H9 (cell line): ENCODE measurements around a stretch of chr1.

DNA sequence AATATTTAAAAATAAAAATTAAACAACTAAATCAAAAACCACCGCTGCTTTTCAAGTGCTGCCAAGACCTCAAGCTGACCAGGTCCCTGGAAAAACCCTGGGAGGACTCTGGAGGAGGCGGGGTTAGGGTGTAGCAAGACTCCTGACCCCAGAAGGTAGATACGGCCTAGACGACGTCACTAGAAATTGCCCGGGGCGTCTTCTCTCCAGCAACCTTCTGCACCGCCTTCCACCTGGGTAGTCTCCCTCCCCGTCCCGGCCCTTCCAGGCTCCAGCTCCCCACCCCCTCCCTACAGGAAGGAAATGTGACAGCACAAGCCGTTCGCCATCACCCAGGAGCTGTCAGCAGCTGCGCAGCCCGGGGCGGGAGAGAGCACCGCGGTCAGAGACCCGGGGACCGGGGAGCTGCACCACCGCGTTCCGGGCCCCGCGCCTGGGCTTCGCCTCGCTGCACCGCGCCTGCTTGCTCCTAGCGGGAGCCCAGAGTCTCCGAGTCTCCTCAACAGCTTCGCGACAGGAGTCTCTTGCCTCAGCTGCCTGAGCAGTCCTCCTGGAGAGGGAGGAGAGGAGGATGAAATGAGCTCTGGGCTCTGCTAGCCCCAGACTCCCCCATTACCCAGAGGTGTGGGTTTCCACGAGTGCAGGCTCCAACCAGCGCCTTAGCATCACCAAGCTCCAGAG, 20.1 kb downstream of the SERTAD4 start:
- PRO-cap = bidirectional peak, plus-strand start at position 198 of the sequence, minus-strand start at position 110 of the sequence; bidirectional peak, plus-strand start at position 342 of the sequence, minus-strand start at position 244 of the sequence

- PRO-cap = no peak
These were observed 34.2 kb downstream of the HHAT start for GRCh38 chr1:210363007-210363206.

GRCh38 chr1:210446449-210446838, 117.7 kb downstream of the HHAT start:
- PRO-cap = bidirectional peak, plus-strand start at chr1:210446650, minus-strand start at chr1:210446526

DNA sequence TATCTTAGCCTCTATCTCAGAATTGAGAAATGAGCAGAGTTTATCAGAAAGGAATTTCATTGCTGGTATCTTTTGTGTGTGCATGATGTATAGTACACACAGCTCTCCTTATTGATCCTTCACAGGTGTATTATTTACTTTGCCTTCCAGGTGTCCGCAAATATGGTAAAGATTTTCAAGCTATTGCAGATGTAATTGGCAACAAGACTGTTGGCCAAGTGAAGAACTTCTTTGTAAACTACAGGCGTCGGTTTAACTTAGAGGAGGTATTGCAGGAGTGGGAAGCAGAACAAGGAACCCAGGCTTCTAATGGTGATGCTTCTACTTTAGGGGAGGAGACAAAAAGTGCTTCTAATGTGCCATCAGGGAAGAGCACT, 14.1 kb upstream of the TRAF5 start:
- PRO-cap = no peak

- PRO-cap = no peak
These were observed 18.4 kb downstream of the SLC30A1 start for GRCh38 chr1:211560610-211560967.

GRCh38 chr1:211574726-211575249, 4.2 kb downstream of the SLC30A1 start:
- PRO-cap = no peak

DNA sequence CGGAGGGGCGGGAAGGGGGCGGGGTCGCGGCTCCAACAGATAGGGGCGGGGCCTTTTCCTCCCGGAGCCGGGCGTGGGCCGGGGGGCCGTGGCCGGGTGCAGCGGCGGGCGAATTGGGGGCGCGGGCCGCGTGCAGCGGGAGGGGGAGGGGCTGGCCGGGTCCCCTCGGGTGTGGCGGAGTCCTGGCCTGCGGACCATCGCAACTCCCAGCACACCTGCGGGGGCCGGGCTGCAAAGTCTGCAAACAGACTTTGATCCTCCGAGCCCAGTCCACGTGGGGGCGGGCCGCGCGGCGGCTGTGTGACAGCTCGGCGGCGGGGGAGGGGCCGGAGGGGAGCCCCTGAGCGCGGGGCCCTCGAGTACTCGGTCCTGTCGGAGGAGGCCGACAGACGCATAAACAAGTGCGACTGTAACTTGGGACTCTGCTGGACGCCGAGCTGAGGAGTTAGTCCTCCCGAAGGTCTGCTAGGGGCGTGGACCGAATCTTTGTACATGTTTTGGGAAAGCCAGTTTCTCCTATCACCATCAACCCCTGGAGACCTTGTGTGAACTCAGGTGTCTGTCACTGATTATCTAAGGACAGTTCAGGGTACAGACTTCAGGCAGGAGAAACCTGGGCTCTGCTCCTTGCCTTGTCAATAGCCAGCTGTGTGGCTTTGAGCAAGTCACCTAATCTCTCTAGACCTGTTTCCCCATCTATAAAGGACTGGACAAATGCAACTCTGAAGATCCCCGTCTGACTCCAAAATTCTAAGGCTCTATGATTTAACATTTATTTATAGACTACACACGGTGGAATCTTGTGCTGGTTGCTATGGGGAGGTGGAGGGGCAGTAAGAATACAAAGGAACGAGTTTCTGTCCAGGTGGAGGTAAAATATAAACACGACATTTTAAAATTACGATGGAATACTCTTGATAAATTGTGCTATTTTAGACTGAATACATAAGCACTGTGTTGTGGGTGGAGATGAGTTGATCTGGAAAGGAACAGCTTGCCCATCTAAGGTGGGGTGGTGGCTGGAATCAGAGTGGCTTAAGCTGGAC, 717 bp upstream of the SLC30A1 start:
- PRO-cap = bidirectional peak, plus-strand start at position 141 of the sequence, minus-strand start outside the sequence; bidirectional peak, plus-strand start at position 435 of the sequence, minus-strand start at position 391 of the sequence

- PRO-cap = no peak
These were observed 71.0 kb upstream of the NEK2 start for GRCh38 chr1:211746431-211746776.

- PRO-cap = no peak
These were observed 116.6 kb downstream of the DTL start for GRCh38 chr1:212152109-212152659.

- PRO-cap = no peak
These were observed 11.5 kb downstream of the NENF start for GRCh38 chr1:212444289-212444549.

DNA sequence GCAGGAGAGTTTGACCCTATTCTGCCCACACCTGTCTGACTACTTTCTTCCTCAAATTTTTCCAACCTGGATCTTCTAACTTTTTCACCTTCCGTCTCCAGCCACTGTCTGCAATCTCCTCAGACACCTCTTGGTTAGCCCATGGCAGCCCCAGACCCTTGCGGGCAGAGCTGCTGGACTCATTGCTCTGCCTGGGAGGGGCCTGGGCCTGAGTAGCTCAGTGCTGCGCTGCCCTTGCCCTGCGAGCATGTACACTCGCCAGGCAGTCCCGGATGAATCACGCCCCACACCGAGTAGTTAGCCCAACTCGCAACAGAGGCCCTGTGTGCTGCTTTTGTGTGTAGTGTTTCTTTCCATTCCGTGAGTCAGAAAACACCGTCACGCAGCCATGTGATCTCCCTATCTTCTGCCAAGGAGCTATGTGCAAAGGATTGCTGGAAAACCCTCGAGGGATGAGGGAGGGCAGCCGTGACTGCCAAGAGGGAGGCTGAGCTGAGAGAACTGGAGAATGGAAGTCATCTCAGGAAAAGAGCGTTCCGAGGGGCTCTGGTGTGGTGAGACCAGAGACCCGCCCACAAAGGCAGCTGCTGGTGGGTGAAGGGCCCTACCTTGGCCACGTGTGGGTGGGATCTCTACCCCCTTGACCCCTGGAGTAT, 37.3 kb downstream of the NENF start:
- PRO-cap = no peak

DNA sequence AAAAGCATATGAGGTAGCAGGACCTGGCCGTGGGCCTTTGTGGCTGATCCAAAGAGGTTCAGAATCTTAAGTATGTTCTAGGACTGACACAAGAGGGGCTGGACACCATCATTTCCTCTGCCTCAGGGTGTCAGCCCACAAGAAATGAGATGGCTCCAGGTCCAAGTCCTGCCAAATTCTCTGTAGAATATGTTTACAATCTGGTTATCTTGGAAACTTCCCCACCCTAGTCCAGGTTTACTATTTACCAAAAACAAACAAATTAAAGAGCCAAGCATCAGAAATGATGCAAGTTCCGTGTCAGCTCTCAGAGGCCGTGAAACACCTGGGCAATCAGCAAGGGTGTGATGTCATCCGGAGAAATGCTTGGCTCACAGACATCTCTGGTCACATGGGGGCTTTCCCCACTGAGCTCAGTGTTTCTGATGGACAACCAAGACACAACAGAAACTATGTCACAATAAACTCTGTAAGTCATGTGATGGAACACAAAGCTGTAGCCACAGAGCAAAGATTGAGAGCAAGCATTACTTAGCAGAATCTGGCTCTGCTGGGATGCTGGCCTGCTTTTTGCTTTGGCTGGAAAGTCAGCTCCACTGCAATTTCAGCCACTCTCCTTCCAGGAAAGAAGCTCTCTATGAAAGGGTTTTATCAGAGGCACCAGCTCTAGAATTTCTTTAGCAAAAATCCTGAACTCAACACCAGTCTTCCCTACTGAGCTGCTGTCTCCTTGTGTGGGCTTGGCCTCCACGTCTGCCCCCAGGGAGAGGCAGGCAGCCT, 55.8 kb downstream of the NENF start:
- PRO-cap = no peak

DNA sequence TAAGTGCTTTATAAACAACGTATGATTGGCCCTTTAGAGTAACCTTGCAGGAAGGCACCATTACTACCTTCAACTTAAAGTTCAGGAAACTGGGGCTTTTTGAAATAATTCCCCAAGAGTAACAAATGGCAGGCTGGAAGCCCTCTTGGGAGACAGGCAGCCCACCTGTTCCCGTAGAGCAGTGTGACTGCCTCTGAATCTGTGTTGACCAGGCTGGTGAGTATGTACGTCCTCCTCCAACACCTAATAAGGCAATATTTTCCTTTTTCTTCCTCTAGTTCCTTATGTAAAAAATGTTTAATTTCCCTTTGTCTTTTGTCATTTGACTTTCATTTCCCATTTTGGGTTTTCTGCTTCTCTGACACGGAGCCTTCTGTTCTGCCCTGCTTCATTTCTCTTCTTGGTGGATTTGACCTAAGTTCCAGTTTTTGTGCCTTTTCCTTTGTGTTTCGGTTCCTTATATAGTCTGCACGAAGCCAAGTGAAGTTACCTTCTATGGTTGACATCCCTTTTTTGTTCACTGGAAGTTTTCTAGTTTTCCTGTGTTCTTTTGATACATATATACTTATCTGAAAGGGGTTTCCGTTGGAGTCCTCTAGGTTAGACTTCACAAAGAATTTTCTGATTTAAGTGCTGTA, 65.8 kb upstream of the ATF3 start:
- PRO-cap = no peak

DNA sequence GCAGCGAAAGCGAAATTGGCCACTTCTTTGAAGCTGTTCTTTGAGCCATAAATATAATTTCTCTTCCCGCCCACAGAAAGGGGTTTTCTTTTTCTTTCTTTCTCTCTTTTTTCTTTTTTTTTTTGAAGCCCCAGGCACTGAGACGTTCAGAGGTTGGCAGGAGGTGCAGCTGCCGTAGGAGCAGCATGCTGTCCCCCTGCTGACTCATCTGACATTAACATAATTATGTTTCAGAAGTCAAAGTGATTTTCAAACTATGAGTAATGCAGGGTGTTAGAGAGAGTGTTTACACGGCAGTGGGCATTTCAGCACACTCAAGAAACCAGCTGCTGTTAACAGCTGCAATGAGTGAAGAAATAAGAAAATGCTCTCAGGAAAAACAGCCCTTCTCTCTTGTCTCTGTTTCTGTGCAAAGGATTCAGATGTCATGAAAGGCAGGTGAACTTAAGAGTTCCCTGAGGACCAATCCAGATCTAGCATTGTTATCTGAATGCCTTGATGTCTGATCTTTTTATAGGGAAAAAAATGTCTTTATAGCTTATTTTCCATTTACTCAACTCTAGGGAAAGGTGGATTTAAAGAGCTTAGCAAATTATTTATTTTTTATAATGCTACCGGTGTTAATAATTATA, 41.4 kb upstream of the ATF3 start:
- PRO-cap = no peak

DNA sequence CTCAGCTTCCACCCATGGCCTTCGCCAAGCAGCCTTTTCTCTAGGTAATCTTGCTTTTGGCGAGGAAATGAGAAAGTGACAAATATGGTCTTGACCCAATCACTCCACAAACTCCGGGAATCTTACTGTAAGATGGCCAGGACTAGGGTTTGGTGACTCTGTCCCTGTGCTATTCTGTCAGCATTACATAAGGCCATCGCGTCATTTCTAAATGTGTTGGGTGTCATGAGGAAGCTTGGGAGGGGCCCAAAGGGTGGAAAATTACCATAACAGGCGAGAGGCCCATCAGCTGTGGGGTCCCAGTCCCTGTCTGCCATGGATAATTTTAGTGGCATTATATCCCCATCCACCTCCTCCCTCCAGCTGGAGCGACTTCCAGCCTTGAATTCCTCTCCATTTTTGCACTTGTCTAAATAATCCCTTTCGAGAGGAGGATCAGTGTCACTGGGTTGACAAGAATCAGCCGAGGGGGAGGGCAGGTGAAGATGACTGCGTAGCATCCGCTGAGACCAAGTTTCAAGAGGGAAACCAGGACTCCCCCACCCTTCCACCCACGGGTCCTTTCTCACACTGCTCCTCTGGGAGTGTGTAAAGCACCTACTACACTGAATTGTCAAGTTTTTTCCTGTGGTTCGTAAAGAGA, 29.0 kb downstream of the VASH2 start:
- PRO-cap = no peak

DNA sequence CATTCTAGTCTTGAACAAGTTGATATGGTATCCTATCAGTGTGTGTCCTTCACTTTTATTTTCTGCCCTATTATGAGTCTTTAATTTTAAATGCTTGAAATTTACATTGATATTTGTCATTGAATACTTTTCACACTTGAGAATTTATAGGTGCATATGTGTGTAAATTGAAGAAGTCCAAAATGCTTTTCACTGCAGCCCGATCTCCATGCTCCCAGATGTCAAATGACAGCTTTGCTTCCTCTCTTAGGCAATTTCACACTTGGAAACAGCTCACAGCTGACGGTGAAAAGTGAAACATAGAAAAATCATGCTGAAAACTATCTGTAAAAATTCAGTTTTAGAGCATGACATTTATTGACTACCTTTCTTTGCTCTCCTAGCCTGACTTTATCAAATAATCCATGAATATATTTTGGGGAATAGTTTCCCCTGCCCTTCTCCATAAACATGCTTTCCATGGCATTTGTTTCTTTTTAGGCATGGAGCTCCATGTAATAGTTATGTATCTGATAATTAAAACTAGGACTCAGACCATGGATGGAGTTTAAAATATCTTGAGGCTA, 196.0 kb downstream of the RPS6KC1 start:
- PRO-cap = no peak

DNA sequence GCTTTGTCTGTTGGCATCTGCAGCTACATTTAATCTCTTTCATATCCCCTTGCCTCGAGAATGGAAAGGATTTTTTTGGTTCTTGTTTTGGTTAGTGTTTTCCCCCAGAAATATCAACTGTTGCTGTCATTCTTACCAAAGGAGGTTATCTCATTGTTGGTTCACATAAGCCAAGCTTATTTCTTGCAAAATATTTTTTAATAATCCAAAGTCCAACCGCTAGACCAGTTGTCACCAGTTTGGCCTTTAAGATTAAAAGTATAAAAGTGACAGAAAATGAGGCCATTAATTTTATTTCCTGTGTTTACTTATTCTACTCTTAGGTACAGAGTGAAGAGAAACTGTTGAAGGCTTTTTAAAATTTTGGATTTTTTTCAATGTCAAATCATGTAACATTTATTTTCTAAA, 66.4 kb upstream of the PROX1 start:
- PRO-cap = no peak

- PRO-cap = no peak
These were observed 6.5 kb upstream of the PROX1 start for GRCh38 chr1:213981208-213981746.

DNA sequence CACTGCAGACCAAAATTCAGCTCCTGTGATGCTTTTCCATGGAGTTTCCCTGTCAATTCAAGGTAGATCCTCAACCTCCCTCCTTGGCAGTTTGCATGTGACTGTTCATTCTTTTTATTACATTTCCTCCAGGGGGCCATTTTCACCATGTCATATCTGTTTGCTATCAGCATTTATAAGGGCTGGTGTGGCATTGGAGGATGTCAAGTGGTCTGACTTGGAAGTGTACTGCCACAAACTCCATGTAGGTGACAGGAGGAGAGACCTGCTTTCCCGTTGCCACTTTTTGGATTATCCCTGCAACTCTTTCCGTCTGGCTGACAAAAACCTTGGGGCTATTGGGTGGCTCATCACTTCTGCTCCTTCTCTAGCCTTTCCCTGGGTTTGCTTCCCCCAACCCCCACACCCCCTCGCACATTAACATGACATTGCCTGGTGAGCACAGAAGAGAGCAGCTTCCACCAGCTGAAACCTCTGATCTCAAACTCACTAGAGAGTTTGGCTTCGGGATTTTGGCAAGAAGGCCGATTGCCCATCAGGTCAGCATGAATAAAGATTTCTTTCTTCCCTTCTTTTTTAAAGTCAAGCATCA, 39.1 kb downstream of the PROX1 start:
- PRO-cap = bidirectional peak, plus-strand start at position 489 of the sequence, minus-strand start at position 340 of the sequence

DNA sequence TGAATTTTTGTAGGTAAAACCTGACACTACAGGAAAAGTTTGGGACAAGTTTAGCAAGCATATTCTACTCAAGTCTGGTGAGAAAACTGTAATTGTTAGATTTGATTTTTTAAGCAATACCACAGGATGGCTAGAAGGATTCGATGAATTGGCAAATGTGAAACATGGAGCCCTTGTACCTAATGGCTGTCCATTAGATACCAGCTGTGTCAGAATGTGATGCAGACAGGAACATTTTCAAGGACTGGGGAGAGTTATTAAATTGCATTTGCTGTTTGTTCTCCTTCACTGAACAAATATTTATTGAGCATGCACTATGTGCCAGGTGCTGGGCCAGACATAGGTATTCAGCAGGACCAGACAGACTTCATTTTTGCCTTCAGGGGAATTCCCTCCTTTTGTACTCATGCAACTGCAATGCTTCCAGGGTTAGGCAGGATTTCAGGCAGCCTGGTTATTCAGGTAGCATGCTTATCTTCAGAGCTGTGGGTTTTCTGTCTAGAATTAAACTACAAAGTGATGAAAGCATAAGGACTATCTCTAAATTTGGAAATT, 64.3 kb upstream of the SMYD2 start:
- PRO-cap = no peak